ENCODE results near the genes CERS6 and METTL8.

- PRO-cap, 2 experiments = no peak in any of the 2 experiments
Measured at GRCh38 chr2:168156525-168157052, 90.8 kb downstream of the STK39 start.

- PRO-cap, 2 experiments = peak in 2 of 2 experiments; most common plus-strand start chr2:168456246 (in 1); most common minus-strand start chr2:168456123 (in 2)
Measured at GRCh38 chr2:168455568-168456824, at the start of gene CERS6. Gene CERS6, plus strand, starts transcription at chr2:168456272.

DNA sequence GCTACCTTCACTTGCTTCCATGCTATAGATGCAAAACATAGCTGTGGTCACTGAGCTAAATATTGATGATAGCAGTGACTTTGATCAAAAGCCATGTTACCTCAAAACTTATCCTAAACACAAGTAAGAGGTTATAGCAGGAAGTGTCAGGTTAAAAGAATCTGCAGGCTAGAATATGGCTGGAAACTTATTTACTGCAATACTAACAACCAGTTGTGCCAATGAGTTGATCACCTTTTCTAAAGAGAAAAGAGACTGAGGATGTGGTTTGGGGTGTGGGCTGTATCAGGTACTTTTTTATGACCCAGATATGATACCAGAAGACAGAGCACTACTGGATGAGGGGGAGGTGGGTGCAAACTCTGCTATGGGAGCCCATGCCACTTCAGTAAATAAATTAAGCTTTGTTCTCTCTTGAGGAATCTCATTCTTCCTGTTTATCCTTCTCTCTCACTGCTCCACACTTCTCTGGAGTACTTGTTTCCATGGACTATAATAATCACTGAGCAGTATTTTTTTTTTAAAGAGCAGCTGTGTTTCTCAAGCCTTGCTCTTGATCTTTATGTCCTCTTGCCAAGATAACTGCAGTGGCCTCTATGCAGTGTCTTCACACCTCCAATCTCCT lies 51.3 kb upstream of the NOSTRIN start:
- PRO-cap, 2 experiments = no peak in any of the 2 experiments

DNA sequence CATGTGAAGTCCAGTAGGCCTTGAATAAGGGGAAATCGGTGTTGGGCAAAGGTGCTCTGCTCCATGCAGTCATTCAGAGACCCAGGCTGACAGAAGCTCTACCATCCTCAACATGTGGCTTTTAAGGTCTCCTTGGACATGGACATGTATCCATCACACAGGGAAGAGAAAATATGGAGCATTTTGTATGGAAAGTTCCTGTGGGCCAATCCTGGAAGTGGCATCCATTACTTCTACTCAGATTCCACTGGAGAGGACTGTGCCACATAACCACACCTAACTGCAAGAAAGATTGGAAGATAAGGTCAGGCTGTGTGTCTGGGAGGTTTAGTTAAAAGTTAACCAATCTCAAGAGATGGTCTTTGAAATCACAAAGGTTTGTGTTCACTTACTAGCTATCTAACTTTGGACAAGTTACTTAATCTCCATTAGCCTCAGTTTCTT lies 3.8 kb upstream of the ABCB11 start:
- PRO-cap, 2 experiments = no peak in any of the 2 experiments

DNA sequence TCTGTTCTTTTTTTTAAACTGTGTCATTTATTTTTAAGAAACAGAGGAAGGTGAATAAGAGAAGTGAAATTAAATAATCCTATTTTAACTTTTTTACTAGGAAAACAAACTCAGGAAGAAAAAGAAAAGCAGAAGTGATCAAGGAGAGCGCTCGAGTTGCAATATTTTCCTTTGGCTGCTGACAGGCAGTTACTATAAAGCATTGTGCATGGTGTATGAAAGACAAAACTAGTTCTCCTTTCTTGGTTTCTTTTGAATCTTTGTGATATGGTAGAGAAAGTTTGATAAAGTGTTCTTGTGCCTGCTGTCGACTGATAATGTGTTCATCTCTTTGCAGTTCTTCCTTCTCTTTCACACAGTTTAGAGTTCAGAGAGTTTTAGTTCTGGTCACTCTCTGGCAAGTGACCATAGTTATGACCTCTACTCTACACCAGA lies 3.1 kb downstream of the DHRS9 start:
- PRO-cap, 2 experiments = no peak in any of the 2 experiments

- PRO-cap, 2 experiments = no peak in any of the 2 experiments
Measured at GRCh38 chr2:169664962-169665387, 29.2 kb downstream of the CFAP210 start.

GRCh38 chr2:169717209-169717614 lies 16.4 kb upstream of the KLHL23 start:
- PRO-cap, 2 experiments = peak in 2 of 2 experiments; most common minus-strand start chr2:169717390 (in 2)

DNA sequence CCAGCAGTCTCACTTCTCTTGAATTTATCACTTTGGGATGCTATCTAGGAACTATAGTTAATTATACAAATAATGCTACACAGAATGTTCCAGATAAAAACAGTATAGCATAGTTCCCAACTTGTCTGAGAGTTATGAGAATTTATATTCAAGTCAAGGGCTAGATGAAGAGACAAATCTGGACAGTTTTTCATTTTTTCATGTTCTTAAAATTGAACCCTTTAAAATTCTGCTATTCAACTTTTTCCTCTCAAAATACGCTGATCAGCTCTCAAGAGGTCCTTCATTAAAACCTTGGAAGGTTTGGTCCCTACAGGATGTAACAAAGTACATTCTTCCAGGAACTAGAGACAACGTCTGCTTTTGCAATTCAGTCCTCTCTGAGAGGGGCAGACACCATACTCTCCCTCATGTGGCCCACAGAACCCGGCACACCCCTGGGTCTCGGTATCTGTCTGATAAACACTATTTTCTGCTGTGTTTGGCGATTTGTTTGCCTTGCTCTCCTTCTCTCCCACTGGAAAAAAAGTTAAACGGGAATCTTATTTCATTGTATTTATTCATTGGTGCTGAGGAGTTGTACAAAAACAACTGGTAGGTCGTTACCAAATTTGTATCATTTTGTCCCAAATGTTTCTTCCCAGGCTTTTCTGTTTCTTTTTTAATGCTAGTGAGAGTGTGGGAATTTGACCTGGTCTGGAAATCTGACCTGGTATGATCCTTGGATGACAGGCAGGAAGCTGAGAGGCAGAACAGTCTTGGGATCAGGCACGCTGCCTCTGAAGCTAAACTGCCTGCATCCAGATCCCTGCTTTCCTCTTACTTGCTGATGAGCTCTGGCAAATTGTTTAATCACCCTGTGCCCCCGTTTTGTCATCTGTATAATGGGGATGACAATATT lies 2.9 kb downstream of the KLHL23 start:
- PRO-cap, 2 experiments = no peak in any of the 2 experiments

DNA sequence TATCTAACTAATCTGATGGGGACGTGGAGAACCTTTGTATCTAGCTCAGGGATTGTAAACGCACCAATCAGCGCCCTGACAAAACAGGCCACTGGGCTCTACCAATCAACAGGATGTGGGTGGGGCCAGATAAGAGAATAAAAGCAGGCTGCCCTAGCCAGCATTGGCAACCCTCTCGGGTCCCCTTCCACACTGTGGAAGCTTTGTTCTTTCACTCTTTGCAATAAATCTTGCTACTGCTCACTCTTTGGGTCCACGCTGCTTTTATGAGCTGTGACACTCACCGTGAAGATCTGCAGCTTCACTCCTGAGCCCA lies 15.0 kb downstream of the UBR3 start:
- PRO-cap, 2 experiments = no peak in any of the 2 experiments

DNA sequence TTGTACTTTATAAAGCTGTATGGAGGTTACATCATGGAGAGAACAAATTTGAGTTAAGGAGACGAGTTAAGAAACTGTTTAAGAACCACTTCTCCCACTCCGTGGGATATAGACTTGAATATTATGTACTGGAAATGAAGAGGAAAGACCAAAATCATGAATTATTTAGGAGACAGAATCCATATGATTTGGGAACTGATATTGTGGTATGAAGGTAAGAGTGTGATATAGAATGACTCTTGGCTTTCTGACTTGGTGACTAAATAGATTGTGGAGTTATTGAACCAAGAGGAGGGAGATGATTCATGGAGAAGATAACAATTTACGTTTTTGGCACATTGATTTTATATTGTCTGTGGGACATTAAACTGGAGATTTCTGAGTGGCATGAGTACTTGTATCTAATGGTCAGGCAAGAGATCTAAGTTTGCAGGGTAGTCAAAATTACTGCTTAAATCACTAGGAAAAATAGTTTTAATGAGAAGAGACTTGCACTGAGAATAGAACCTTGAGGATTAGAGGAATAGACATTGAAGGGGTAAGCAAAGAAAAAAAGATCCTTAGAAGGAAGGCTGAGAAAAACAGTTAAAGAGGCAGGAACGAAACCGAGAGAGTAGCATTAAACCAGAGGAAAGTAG lies 173.1 kb downstream of the UBR3 start:
- PRO-cap, 2 experiments = no peak in any of the 2 experiments

DNA sequence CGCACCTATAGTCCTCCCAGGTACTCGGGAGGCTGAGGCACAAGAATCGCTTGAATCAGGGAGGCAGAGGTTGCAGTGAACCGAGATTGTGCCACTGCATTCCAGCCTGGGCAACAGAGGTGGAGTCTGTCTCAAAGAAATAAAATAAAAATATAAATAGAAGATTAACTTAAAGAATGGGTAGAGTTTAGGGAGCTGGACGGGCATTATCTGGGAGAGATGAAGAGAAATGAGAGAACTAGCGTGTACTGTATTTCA lies 18.9 kb downstream of the GORASP2 start:
- PRO-cap, 2 experiments = no peak in any of the 2 experiments

DNA sequence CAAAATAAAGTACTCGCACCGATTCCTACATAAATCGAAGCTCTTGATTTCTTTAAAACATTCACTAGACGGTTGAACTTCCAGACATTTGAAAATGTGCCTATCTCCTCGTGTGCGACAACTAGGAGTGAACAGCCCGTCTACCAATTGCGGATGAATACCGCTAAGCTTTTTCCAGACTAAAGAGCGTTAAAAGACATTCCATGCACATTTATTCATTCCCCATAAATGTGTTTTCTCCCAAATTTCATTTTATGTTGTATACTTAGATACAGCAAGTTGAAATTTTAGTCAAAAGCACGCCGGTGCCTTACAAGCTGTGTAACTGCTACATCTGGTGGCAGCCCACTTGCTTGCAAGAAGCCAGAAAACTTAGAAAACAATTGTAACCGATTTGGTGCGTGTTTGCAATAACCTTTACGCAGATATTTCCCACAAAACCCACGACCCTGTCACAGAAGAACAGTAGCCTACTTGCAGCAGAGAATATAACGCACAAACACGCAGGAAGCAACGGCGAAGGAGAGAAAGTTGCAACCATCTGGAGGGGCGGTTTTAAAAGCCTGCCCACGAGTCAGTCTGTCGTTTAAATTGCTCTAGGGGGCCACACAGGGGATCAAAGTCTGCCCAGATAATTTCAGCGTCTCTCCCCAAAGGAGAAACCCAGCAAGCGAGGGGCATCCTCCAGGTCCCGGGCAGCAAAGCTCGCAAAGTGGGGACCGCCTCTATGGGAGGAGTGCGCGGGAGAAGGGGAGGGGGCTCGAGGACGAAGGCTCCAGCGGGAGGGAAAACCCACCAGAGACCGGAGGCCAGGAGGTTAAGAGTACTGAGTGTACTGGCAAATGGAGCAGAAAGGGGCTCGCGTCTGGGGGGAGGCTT lies 1.3 kb downstream of the TLK1 start:
- PRO-cap, 2 experiments = peak in 2 of 2 experiments; most common plus-strand start position 798 of the sequence (in 2); most common minus-strand start position 700 of the sequence (in 1)

DNA sequence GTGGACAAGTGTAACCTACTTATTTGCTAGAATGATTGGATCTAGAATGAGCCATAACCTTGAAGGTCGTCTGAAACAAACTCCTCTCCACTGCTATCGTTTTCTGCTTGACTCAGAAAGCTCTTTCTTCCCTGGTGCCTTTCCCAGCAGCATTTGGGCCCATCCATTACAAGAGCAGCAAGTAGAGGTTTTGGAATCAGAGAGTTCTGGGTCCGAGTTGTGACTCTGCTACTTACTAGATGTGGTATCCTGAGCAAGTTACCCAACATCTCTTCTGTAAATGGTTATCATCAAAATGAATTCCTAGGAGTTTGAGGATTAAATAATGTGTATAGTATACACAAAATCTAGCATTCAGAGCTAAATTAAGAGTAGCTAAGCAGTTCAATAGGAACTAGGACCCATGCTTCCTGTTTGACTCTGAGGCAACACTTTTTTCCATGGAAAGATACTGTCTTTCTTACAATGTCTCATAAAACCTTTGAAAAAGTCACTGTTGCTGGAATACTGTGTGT lies 115.1 kb downstream of the METTL8 start:
- PRO-cap, 2 experiments = no peak in any of the 2 experiments

- PRO-cap, 2 experiments = peak in 2 of 2 experiments; most common plus-strand start chr2:171434264 (in 1); most common minus-strand start chr2:171433943 (in 1)
Measured at GRCh38 chr2:171433631-171434400, at the start of gene METTL8. Gene METTL8, minus strand, starts transcription at chr2:171433990.

GRCh38 chr2:171521337-171521731 lies 940 bp upstream of the CYBRD1 start:
- PRO-cap, 2 experiments = no peak in any of the 2 experiments

DNA sequence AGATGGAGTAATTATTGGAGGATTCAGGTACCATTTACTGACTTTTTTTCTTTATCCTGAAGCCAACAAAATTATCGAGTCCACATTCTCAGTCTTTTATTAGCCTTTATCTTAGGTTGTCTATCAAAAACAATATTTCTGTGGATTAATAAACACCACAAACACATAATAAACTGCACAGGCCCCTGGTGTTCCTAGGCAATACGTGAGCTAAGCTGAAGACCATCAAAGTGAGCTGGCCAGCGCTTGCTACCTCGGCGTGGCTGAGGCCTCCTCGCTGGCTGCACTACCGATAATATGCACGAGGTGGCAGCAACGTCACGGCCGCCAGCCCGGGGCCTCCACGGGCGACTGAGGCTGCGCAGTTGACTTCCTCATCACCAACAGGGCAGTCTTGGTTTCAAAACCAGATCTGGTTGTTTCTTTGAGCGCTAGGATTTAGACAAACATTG lies 51.7 kb downstream of the CYBRD1 start:
- PRO-cap, 2 experiments = no peak in any of the 2 experiments

DNA sequence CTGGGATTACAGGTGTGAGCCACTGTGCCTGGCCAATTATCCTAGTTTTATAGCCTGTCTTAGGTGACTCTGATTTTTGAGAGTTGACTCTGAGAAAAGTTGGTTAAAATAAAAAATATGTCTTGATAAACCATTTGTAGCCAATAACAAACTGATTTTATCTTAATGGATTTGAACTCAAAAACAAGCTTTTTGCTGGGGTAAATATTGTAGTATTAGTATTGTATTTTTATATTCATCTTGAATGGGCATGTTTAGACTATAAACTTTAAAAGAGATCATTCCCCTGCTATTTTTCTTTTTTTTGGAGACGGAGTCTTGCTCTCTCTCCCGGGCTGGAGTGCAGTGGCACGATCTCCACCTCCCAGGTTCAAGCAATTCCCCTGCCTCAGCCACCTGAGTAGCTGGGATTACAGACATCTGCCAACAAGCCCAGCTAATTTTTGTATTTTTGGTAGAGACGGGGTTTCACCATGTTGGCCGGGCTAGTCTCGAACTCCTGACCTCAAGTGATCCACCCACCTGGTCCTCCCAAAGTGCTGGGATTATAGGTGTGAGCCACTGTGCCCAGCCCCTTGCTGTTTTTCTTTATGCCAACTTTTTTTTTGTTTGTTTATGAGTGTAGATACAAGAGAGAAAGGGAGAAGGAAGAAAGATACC lies 13.8 kb downstream of the DYNC1I2 start:
- PRO-cap, 2 experiments = no peak in any of the 2 experiments

DNA sequence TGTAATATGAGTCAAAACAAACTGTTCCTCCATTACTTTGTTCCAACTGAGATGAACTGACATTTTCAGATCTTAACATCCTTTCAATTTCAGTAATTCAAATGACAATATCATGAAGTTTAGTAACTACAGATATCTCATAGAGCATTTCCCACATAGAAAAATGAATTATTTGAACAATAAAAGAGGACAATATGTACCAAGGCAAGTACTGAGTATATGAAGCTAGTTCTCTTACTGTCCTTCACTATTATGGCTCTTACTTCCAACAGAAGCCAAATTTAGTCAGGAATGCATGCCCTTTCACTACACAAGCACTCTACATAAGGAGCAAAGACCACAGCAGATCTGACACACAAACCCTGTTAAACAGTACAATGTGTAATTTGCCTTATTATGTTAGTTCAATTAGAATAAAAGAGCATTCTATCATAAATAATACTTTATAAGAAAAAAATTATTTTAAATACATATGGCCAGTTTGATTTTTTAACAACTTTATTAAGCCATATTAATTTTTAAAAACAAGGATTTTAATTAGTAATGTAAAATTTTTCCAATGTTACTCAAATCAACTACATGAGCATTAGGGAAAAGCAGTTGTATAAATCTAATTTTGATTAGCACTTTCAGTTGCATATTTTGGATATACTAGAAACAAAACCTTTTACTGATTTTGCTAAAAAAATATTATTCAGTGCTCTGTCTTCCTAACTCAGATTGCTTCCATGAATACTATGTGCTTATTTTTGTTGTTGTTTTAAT lies 15.2 kb downstream of the SLC25A12 start:
- PRO-cap, 2 experiments = no peak in any of the 2 experiments

GRCh38 chr2:171923145-171923600 lies 912 bp downstream of the HAT1 start:
- PRO-cap, 2 experiments = no peak in any of the 2 experiments

DNA sequence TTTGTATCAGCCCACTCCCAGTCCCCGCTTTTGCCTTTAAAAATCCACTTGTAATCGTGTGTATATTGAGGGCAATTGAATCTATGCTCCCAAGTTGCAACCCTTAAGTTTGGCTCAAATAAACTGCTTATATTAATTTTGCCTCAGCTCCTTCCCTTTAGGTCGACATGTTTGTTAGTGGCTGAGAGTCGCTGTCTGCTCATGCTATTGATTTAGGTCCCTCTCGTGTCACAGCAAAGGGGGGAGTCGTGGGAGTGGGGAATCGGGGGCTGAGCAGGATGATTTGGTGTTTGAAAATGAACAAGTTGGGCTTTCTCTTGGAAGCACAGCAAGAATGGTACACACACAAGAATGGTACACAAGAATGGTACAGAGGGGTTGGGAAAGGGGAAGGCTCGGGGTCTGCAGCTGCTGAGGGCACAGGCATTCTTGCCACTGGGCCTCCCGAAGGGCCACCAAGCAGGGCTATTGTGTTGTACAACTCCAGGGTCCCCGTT lies 42.8 kb upstream of the ITGA6 start:
- PRO-cap, 2 experiments = no peak in any of the 2 experiments

All from Colon Carcinoma Metastatic in the Lung (tissue), 2 donors.